ENCODE results near the gene AFDN.

DNA sequence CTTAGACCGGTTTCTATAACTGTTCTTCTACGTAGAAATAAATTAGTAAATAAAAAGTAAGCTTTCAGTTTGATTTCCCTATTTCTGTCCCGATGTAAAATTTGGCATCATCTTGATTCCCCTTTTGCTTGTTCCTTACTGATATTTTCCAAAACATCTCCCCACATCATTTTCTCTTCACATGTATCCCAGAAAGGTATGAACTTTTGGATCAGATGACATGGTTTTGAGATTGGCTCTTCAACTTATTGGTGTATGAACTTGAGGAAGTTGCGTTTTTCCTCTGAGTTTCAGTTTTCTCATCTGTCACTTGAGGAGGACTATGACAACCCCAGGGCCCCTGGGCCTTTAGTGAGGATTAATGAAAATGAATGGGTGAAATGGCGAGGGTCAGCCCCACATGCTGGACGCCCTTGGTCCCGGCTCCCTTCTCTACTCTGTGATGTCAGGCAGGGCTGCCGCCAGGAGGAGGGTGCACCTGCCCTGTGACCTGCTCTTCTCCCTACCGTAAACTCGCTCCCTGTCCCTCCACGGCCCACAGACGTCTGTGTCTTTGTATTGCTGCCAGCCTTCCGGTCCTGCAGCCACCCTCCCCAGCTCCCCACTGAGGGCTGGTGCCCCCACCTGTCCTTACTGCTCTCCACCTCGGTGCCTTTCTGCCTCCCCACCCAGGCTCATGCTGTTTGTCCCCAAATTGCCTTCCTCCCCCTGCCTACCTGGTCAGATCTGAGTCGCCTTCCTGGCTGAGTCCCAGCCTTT is 4.2 kb upstream of the CCR6 start:
- PRO-cap, result no peak

DNA sequence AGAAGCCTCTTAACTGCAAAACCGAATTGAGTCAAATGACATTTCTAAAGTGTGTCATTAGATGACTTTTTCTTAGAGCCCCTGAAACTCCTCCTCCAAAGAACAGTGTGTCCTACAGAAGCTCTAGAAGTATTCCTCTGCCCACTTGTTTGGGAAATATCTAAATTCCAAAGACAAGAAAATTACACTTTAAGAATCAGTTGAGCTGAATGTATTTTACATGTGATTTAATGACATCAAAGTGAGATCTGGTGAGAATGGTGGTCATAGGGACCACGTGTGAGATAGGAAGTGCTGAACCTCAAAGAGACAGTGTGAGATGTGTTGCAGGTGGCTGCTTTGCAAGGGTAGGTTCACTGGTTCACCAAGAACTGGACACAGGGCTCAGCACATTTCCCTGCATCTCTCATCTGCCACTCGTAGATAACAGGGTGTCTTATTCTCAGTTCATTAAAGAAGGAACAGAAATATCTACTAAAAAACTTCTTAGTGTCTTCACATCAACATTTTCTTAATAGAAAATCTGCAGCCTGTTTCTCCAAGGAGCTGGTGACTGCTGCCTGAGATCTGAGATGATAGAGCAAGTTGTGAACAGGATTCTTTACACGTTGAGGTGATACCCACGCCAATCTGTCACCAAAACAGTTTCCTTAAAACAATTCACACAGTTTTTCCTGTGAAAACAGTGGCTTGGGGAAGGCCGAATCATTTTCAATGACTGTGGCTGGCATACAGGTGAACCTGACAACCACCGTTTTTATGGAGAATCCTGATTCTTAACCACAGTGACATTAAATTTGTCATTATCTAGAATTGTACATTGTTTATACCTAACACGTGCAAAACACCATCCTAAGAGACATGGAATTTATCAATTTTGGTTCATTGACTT is 7.2 kb downstream of the CCR6 start:
- PRO-cap, result no peak

GRCh38 chr6:167310225-167310495 is 14.7 kb upstream of the TTLL2 start:
- PRO-cap, result no peak

GRCh38 chr6:167559616-167560165 is 234.8 kb downstream of the TTLL2 start:
- PRO-cap, result no peak

DNA sequence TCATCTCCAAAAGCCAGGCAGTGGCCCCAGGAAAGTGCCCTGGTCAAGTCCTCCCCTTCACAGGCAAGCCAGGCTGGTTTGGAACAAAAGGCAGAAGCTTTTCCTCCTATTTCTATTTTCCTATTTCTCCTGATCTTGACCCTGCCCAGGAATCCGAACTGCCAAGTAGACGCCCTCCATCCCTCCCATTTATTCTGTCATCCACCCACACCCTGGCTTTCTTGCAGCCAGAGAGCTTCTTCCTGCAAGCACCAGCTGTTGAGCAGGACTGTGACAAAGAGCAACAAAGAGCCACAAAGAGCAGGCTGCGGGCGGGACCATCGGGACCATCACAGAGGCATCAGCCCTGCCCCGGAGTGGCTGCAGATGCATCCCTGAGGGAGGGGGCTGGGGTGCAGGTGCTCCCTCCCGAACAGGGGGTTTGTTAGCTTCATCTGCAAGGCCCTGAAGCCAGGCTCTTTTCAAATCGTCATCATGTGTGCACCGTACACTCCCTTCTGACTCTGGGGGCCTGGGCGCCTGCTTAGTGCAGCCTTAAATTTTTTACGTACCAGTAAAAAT is 149.6 kb upstream of the AFDN start:
- PRO-cap, result no peak

- PRO-cap, result bidirectional peak, plus-strand start at chr6:167678220, minus-strand start at chr6:167678117
Observed at GRCh38 chr6:167678037-167678315, 148.7 kb upstream of the AFDN start.

DNA sequence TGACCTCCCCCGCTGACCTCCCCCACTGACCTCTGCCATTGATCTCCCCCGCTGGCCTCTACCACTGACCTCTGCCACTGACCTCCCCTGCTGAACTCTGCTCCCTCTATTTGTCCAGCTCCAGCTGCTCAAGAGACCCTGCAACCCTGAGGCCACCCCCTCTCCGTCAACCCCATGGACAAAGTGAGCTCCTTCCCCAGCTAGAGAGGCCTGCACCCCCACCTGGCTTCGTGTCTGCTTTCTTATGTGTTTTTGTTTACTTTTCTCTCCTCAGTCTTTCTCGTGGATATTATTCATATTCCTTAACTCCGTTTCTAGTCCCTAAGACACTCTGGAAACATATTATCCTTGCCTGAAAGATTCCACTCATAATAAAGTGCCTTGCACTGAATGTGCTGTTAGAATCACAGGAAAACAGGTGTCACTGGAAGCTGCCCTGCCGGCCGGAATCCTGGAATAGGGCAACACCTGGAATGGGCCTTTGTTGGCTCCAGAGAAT is 91.0 kb upstream of the AFDN start:
- PRO-cap, result no peak

DNA sequence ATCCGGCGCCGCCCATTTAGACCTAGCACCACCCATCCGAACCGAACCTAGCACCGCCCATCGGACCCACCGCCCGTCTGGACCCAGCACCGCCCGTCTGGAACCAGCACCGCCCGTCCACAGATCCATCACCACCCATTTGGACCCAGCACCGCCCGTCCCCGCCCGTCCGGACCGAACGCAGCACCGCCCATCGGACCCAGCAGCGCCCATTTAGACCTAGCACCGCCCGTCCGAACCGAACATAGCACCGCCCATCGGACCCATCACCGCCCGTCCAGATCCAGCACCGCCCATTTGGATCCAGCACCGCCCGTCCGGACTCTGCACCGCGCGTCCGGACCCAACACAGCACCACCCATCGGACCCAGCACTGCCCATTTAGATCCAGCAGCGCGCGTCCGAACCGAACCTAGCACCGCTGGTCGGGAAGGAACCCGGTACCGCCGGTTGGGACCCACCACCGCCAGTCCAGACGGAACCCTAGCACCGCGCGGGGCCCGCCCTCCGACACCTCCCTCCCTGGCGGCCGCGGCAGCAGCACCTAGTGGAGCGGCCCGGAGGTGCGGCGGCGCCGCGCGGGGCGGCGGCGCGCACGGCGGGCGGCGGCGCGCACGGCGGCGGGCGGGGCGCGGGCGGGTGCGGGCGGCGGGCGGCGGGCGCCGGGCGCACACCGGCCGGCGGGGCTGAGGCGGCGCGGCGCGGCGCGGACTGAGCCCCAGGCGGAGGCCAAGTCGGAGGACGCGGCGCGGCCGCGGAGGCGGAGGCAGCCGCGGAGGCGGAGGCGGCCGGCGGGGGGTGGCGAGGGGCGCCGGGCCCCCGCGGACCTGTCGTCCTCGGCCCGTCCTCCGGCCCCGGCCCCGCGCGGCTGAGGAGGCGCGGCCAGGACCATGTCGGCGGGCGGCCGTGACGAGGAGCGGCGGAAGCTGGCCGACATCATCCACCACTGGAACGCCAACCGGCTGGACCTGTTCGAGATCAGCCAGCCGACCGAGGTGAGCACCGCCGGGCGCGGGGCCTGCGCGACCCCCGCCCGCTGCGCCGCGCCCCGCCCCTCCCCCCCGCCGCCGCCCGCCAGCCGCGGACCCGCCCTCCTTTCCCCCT is at the start of gene AFDN:
Gene AFDN (plus strand): TSS at position 669 of the 1,104 bp plus-strand sequence.
- PRO-cap, result bidirectional peak, plus-strand start at position 638 of the sequence, minus-strand start at position 520 of the sequence

GRCh38 chr6:167870167-167870738 is 43.5 kb downstream of the AFDN start:
- PRO-cap, result no peak

- PRO-cap, result no peak
Observed at GRCh38 chr6:167951356-167952292, 45.8 kb upstream of the KIF25 start.

DNA sequence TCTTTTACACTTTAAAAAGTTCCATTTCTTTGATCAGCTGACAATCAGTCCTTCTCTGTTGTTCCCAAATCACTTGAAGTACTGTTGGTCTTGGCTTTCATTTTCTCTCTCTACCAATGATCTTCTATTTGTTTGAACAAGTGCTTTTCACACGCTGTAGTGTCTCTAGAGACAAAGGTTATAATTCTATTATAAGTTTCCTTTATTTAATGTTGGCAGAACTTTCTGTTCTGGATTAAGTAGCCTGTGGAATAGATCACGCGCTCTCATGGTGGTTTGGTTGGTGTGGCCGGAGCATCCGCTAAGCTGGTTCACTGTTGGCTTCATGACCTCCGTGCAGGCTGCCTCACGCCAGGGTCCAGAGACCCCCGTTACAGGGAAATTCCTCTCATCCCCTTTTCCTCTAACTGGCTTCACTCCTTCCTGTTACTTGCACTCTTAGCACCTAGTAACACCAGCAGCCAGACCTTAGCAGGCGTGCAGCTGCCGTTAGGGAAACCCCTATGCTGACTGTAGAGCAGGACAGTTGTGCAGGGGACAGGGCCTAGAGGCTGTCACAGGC is 30.9 kb upstream of the KIF25 start:
- PRO-cap, result bidirectional peak, plus-strand start at position 272 of the sequence, minus-strand start at position 71 of the sequence

DNA sequence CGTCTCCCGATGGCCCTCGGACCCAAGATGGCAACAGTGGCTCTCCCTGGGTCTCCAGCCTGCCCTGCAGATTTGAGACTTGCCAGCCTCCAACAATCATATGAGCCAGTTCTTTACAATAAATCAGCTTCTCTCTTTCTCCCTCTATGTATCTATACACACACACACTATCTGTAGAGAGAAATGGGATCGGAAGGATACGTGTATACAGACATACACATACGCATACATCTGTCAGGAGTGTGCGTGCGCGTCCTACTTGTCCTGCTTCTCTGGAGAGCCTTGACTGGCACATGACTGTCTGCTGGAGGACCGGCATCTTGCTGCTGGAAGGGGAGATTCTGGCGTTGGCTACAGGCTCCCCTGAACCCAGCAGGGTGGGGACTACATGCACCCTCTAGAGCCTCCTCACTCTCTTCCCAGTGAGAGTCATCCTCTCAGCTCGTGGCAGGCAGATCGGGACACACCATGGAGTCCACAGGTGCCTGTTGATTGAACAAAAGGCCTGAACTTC is 8.4 kb downstream of the FRMD1 start:
- PRO-cap, result no peak

- PRO-cap, result no peak
Observed at GRCh38 chr6:168114530-168114821, 35.5 kb upstream of the FRMD1 start.

DNA sequence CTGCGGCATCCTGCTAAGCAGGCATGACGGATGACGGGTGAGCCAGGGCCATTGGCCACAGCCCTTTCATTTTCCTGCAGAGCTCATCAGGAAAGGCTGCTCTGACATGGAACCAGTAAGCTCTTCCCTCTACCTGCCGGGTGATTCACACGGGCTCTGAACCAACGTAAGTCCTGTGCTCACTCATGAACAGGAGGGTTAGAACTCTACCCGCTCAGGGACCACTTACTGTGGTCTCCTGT is 112.6 kb downstream of the DACT2 start:
- PRO-cap, result no peak

DNA sequence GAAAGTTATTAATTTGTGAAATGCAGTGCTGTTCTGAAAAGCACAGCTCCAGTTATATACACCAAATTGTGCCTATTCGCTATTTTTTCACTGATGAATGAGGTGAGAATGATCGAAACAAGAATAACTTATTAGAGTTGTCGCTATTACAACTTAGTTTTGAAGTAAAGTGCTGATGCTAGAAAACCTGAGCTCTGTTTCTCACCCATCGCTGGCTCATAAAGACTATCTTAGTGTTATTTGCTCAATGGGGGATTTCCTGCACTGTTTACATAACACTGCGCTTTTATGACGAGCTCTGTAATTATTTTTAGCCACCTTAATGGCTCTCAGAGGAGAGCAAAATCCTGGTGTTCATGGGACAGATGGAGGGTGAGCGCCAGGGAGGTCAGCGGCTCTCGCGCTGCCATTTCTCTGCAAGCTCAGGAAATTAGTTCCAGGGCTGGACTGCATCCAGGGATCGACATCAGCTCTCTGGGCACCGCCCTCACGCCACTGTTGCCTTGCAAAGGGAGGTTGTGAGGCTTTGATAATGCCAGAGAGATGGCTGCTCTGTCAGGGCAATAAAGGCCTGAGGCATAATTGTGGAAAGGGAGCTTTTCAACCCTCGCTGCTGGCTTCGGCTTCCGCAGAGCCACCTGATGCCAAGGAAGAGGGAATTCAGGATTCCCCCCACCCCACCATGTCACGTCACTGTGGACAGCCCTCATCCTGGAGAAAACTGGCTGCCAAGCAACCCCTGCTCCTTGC is 72.0 kb downstream of the DACT2 start:
- PRO-cap, result unidirectional peak, minus-strand start at position 220 of the sequence

DNA sequence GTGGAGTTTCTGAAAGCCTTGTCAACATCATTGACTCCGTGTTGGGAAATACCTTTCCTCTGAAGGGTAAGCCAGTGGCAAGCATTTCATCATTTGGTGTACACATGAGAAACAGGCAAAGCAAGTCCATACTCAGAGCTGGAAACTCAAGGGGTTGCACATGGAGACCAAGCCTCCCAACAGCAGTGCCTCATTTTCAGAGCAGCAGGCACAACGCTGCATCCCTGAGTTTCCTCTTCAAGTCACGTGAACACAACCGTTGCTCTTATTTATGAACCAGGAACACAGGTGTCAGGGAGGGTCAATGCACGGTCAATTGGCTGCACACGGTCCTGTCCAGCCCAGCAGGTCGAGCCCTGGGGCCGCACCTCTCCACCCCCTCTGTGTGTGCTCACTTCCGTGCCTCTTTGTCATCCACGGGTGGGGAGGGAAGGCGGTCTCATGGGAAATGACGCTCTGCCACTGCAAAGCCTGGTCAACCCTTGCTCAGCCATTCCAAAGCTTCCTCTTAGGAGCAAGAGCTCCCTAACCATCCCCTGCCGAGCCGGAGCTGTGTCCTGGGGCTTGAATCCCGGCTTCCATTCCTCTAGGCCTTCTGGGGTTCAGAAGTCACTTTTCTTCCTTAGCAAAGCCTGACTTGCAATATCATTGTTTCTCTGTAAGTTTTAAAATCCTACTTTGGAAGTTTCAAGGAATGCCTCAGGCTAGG is 38.7 kb downstream of the DACT2 start:
- PRO-cap, result no peak

- PRO-cap, result unidirectional peak, plus-strand start at chr6:168342972
Observed at GRCh38 chr6:168342611-168343180, 23.1 kb upstream of the DACT2 start.

DNA sequence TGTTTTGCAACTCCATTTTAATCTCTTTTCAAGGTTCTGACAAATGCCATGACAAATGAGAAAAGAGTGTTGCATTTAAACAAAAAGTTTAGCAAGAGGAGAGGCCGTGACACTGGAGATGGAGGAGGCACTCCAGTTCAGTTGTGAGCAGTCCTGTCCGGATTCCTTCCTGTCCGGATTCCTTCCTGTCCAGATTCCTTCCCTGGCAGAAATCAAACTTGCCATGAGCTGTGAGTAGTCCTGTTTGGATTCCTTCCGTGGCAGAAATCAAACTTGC is 48.5 kb upstream of the DACT2 start:
- PRO-cap, result no peak

- PRO-cap, result no peak
Observed at GRCh38 chr6:168370308-168370956, 50.9 kb upstream of the DACT2 start.

DNA sequence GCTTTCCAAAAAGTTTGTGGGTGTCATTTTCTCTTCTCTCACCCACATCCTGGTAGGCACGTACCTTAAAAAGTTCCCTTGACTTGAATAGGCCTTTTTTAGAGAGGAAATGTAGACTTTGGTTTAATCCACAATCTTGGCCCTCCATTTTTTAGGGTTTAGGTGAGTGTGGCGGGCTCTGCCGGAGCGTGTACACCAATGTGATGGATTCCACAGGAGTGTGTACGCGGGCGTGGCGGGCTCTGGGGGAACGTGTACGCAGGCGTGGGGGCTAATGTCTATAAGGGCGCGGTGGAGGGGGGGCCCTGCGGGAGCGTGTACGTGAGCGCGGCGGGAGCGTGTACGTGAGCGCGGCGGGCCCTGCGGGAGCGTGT is 28.2 kb upstream of the SMOC2 start:
- PRO-cap, result no peak